NCI-H460 (cell line): Measurements from ENCODE around the gene KXD1.

GRCh38 chr19:18064968-18065231 is 21.8 kb downstream of the IL12RB1 start:
RAMPAGE:
- cytosol, long total RNA, result no peak
- long total RNA, result no peak
- nucleus, long total RNA, result no peak

RAMPAGE:
- cytosol, long total RNA, result no peak
- long total RNA, result no peak
- nucleus, long total RNA, result no peak
Measured at GRCh38 chr19:18117243-18118515, 20.1 kb downstream of the MAST3 start.

DNA sequence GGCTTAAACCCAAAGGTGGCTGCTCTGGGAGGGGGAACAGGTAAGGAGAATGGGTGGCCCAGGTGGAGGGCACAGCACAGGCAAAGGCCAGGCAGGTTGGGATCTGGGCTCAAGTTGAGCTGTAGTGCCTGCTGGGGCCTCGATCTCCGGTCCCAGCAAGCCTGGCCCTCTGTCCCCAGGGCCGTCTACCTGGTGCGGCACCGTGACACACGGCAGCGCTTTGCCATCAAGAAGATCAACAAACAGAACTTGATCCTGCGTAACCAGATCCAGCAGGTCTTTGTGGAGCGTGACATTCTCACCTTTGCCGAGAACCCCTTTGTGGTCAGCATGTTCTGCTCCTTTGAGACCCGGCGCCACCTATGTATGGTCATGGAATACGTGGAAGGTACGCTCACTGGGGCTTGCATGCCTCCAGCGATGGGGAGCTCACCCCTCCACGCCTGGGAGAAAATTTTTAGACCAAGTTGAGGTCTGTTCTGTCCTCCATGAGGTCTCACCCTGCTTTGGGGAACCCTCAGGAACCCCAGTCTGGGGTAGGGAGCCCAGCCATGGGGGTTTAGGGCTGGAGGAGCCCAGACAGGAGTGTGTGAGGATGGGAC is 22.5 kb upstream of the PIK3R2 start:
RAMPAGE:
- cytosol, long total RNA, result no peak
- long total RNA, result no peak
- nucleus, long total RNA, result no peak

DNA sequence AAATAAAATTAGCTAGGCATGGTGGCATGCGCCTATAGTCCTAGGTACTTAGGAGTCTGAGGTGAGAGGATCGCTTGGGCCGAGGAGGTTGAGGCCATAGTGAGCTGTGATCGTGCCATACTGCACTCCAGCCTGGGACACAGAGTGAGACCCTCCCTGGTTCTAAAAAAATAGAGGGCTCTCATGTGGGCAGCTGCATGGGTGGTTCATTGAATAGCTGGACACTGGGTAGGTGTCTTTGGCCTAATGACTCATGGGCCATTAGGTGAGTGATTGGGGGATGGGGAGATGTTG is 6.7 kb upstream of the PIK3R2 start:
RAMPAGE:
- cytosol, long total RNA, result no peak
- long total RNA, result no peak
- nucleus, long total RNA, result no peak

GRCh38 chr19:18158345-18158649 is 5.3 kb downstream of the PIK3R2 start:
RAMPAGE:
- cytosol, long total RNA, result no peak
- long total RNA, result no peak
- nucleus, long total RNA, result no peak

DNA sequence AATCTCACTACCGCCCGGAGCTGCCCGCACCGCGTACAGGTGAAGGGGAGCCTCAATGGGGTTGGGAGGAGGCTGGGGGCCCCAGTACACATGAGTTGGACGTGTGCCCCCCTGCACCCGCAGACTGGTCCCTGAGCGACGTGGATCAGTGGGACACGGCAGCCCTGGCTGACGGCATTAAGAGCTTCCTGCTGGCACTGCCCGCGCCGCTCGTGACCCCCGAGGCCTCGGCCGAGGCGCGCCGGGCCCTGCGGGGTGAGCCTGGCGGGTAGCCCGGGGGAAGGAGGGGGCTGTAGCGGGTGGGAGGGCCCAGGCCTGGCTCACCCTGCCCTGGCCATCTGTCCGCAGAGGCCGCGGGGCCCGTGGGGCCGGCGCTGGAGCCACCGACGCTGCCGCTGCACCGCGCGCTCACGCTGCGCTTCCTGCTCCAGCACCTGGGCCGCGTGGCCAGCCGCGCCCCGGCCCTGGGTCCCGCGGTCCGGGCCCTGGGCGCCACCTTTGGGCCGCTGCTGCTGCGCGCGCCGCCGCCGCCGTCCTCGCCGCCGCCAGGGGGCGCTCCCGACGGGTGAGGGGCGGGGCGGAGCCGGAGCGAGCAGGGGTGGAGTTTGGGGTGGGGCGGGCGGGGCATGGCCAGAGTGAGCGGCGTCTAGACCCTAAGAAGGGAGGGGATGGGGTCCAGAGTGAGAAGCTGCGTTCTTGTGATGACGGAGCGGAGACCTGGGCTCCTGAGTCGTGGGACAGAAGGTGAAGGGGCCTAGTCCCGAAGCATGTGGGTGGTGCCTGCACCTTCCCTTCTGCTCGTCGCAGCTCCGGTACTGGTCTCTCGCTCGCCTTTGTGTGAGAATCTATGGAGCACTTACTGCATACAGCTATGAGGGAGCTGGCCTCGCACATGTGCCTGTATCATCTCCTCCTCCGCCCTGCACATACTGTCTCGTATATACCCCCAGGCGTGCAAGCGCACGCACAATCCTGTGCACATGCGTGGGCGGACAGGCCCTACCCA is 8.3 kb downstream of the PIK3R2 start:
RAMPAGE:
- cytosol, long total RNA, result no peak
- long total RNA, result no peak
- nucleus, long total RNA, result no peak

RAMPAGE:
- cytosol, long total RNA, result no peak
- long total RNA, result no peak
- nucleus, long total RNA, result no peak
Measured at GRCh38 chr19:18168694-18169484, 4.7 kb upstream of the IFI30 start.

GRCh38 chr19:18174832-18175806 is 1.5 kb downstream of the IFI30 start:
RAMPAGE:
- cytosol, long total RNA, result no peak
- long total RNA, result no peak
- nucleus, long total RNA, result no peak

RAMPAGE:
- cytosol, long total RNA, result no peak
- long total RNA, result no peak
- nucleus, long total RNA, result no peak
Measured at GRCh38 chr19:18254436-18254962, 19.8 kb downstream of the IQCN start.

DNA sequence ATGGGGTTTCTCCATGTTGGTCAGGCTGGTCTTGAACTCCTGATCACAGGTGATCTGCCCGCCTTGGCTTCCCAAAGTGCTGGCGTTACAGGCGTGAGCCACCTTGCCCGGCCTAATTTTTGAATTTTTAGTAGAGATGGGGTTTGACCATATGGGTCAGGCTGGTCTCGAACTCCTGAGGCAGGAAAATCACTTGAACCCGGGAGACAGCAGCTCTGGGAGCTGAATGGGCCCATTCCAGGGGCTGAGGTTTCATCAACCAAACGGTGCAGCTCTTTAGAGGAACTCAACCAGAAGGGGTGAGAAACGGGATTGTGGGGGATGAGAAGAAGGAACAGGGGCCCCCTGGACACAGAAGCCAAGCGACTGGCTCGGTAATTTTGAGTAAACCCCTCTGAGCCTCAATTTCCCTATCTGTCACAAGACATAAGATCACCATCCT is 712 bp downstream of the IQCN start:
RAMPAGE:
- cytosol, long total RNA, result no peak
- long total RNA, result no peak
- nucleus, long total RNA, result no peak

GRCh38 chr19:18289789-18291019 is 8.8 kb upstream of the JUND start:
RAMPAGE:
- cytosol, long total RNA, result no peak
- long total RNA, result no peak
- nucleus, long total RNA, result no peak

DNA sequence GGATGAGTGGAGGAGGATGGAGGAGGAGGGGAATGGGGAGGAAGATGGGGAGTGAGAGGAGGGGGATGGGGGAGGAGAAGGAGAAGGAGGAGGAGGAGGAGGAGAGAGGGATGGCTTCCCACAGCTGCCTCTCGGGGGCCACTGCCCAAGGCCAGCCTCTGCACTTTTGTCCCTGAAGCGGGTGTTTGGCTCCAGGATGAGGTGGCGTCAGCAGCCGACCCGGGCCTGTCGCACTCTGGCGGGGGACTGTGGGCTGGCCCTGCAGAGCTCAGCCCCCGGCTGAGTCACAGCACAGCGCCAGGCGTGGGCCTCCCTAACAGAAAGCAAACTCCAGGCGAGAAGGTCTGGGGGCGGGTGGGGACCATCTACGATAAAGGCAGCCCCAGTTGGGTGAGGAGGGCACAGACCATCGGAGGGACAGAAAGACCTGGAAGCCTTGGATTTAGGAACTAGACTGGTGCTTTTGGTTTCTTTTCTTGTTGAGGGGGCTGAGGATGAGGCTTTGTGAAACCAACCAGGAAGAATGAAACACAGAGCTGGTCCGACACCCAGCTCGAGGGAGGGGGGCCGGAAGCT is 18.4 kb downstream of the LSM4 start:
RAMPAGE:
- cytosol, long total RNA, result no peak
- long total RNA, result no peak
- nucleus, long total RNA, result no peak

GRCh38 chr19:18362752-18363134 is 22.3 kb downstream of the PGPEP1 start:
RAMPAGE:
- cytosol, long total RNA, result no peak
- long total RNA, result no peak
- nucleus, long total RNA, result no peak

GRCh38 chr19:18414769-18416038 is 4.0 kb upstream of the SSBP4 start:
RAMPAGE:
- cytosol, long total RNA, result no peak
- long total RNA, result no peak
- nucleus, long total RNA, result no peak

RAMPAGE:
- cytosol, long total RNA, result no peak
- long total RNA, result no peak
- nucleus, long total RNA, result no peak
Measured at GRCh38 chr19:18443795-18445056, 6.3 kb upstream of the ISYNA1 start.

DNA sequence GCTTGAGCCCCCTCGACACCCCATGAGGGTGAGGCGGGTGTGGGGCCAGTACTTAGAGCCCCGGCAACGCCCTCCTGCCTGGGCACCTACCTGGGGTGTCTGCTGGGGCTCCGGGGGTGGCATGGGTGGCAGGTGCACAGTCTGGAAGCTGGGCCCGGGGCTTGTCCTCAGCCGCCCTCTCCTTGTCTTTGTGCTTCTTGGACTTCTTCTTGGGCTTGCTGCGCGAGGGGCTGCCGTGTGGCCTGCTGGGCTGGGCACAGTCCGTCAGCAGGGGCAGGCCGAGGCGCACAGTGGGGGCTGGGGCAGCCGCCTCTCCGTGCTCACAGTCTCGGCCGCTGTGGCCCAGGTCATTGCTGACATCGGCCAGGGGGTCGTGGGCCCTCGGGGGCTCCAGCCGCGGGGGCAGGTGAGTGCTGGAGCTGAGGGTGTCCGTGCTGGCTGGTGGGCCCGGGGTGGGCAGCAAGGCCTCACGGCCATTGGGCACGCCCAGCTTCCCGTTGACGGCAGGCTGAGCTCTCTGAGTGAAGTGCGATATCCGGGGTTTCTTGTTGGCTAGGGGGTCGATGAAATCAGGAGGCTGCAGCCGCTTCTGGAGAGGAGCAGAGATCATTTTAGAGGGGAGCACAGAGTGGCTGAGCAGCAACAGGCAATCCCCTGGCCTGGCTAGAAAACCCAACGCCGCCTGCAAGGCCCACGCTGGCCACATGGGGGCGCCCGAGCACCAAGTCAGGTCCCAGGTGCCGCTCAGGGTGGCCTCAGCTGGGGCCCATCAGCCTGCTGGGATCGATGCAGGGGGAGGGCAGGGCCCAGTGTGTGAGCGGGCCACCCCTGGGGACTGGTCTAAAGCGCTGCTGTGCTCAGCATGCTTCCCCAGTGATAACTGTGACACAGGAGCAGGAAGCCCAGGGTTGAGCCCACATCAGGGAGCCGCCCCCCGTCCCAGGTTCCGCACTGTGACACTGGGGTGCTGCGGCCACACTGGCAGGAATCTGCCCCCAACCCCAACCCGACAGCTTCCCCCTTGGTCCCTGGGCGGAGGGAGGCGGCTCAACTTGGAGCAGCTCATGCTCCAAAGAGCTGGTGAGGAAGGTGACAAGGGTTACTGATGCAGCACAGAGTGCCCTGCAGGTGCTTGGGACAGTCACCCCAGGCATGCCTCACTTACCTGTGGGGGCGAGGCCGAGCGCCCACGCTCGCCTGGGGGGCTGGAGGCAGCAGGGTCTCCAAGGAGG is 12.9 kb upstream of the ISYNA1 start:
RAMPAGE:
- cytosol, long total RNA, result no peak
- long total RNA, result no peak
- nucleus, long total RNA, result no peak

GRCh38 chr19:18488783-18489940 is 32.7 kb downstream of the ELL start:
RAMPAGE:
- cytosol, long total RNA, result no peak
- long total RNA, result no peak
- nucleus, long total RNA, result no peak

RAMPAGE:
- cytosol, long total RNA, result no peak
- long total RNA, result no peak
- nucleus, long total RNA, result no peak
Measured at GRCh38 chr19:18490582-18490964, 31.3 kb downstream of the ELL start.

DNA sequence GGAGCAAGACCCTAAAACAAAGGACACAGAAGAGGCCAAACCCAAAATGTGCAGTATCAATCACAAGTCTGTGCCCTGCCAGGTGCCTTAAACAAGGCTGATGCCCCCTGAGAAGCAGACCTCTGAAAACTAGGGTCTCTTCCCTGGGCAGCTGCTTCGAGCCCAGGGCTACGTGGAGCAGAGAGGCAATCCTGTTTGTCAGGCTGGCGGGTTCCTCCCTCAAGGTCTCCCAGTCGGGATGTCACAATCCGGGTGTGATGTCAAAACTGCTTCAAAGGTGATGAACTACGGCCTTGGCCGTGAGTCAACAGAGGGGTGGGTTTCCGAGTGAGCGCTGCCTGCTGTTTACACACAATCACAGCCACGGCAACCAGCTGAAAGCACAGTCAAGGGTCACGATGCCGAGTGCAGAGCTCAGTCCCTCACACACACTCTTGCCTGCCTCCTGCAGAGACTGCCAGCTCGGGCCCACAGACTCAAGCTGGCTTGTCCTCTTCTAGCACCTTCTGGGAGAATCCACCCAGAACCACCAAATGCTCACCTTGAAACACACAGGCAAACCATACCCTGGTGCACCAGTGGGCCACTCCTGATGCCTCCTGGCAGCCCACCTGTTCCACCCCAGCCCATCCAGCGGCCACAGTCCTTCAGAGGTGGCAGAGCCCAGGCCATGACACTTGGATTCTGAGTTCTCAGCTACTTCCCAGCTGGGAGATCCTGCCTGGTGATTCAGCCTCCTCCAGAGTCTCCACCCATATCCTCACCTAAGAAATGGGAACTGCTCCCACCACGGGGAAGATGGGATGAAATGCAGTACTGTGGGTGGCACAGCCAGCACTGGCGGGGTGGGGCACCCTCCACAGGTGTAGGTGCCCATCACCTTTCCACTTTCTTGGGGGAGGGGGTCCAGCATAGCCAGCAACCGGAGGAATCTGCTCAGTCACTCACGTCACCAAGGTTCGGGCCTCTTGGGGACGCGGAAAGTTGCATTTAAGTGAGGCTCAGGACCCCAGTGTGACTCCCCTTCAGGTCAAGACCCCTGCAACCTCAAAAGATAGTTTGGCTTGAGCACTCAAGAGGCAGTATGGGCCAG is 6.8 kb downstream of the ELL start:
RAMPAGE:
- cytosol, long total RNA, result no peak
- long total RNA, result no peak
- nucleus, long total RNA, result no peak

DNA sequence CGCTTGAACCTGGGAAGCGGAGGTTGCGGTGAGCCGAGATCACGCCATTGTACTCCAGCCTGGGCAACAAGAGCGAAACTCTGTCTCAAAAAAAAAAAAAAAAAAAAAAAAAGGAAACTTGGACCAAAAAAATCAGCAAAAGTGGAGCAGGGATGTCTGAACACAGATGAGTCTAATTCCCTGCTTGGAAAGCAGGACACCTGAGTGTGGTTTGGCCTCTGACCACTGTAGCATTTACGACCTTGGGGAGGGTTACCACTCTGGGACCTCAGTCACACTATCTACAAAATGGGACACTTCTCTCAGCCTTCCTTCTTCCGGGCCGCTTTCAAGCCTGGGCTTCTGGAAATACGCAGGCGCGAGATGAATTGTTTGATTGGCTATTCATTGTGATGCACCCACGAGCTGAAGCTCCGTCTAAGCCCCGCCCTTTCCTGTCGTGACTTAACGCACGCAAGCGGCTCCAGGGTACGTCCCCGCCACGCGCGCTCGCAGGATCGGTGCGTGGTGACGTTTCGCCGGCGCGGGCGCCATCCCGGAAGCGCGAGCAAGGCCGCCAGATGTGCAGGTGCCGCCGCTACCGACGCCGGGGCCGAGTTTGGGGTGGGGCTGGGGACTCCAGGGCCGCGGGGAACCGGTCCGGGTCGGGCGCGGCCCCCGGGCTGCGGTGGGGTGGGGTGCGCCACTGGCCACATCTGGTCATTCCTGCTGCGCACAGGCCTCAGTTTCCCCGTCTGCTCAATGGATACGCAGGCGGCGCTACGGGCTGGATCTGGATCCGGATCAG is at the start of gene KXD1:
Gene KXD1, plus strand, starts transcription at position 524 of the 787 bp plus-strand sequence.
RAMPAGE:
- cytosol, long total RNA, result start-site peak on the plus strand centred at position 490 of the sequence, 97 bp wide, 1,999 and 2,771 reads in 2 replicates
- long total RNA, result start-site peak on the plus strand centred at position 474 of the sequence, 129 bp wide, 651 and 2,158 reads in 2 replicates
- nucleus, long total RNA, result start-site peak on the plus strand centred at position 480 of the sequence, 115 bp wide, 1,394 and 895 reads in 2 replicates